ENCODE data around the genes BSCL2, TTC9C, TMEM179B and TMEM223.

- PRO-cap = no peak
- RAMPAGE, long total RNA, 5 experiments = no peak in any of the 5 experiments
- RRBS = no CpG with 5 or more reads among the region's 4 CpGs
Observed at GRCh38 chr11:62456577-62457065, 37.8 kb downstream of the SCGB1A1 start.

DNA sequence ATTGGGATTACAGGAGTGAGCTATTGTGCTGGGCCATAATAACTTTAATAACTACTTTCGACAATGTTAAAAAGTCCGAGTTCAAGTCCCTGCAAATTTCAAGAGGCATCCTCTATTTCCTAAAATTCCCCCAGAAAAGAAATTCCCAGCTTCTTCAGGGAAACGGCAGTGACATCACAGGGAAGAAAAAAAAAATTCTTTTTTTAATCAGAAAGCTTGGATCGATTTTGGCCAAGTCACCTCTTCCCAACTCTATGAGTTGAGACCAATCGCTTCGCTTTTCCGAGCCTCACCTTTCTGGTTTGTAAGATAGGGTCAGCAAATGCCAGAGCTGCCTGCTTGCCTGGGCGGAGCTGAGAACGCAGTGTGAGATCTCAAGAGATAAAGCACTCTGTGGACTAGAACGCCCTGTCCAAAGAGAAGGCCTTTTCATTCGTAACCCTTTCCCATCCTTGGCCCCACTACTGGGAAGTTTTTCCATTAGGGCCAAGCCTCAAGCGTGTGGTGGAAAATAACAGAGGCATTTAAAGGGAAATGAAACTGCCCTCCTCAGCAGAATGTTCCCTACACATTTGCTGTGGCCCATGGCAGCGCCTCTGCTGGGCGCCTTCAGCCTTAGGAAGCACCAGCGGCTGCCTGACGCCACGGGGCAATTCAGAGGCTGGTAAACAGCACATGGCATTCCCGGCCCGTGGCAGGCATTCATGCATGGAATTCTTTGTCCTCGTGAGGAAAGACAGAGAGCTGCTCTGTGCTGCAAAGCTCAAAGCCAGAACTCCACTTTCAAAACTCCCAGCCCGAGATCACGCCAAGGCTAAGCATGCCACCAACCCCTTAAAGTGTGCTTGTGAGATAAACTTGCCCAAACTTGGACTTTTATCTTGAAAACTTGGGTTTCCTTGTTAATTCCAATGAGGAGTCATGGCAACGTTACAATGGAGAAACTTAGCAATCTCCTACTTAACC is 38.2 kb downstream of the AHNAK start:
- PRO-cap = unidirectional peak, minus-strand start at position 366 of the sequence
- RAMPAGE, long total RNA, 5 experiments = start-site peak on the minus strand in 1 of 5 experiments, centred at position 248 of the sequence, 7 reads per replicate
- RRBS = no CpG with 5 or more reads among the region's 23 CpGs

GRCh38 chr11:62536072-62537027 is 10.3 kb downstream of the AHNAK start:
- PRO-cap = bidirectional peak, plus-strand start at chr11:62536574, minus-strand start at chr11:62536367
- RAMPAGE, long total RNA, 5 experiments = no peak in any of the 5 experiments
- RRBS = 27% methylated on average over 5 of the region's 28 CpGs

DNA sequence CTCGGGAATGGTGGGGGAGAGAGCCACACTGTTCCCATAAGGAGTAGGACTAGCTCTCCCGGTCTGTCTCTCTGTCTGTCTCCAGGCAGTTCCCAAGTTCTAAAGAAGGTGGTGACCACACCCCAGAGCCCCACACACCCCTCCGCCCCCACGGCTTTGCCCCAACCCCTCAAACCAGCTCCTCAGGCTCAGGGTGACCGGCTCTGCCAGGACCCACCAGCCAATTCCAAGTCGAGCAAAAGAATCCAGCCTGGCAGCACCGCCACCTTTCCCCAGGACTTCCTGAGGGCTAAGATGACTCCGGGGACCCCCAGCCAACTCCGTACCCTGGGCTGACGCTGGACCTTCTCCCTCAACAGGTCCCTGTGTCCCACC is 2.7 kb downstream of the AHNAK start:
- PRO-cap = unidirectional peak, minus-strand start at position 73 of the sequence
- RAMPAGE, long total RNA, 5 experiments = no peak in any of the 5 experiments
- RRBS = 11% methylated on average over 5 of the region's 10 CpGs

- PRO-cap = no peak
- RAMPAGE, long total RNA, 5 experiments = no peak in any of the 5 experiments
- RRBS = no CpG with 5 or more reads among the region's 3 CpGs
Observed at GRCh38 chr11:62557427-62557832, 10.8 kb upstream of the AHNAK start.

GRCh38 chr11:62567205-62567854 is 6.4 kb downstream of the EEF1G start:
- PRO-cap = no peak
- RAMPAGE, long total RNA, 5 experiments = start-site peak on the minus strand in 1 of 5 experiments, at chr11:62567438-62567493 at its widest, 202 reads per replicate
- RRBS = no CpG with 5 or more reads among the region's 8 CpGs

- PRO-cap = bidirectional peak, plus-strand start at chr11:62591856, minus-strand start at chr11:62591523; bidirectional peak, plus-strand start at chr11:62592159, minus-strand start at chr11:62592167
- RAMPAGE, long total RNA, 5 experiments = no peak in any of the 5 experiments
- RRBS = 2% methylated on average over 6 of the region's 43 CpGs
Observed at GRCh38 chr11:62591731-62592736, 711 bp upstream of the TUT1 start.

DNA sequence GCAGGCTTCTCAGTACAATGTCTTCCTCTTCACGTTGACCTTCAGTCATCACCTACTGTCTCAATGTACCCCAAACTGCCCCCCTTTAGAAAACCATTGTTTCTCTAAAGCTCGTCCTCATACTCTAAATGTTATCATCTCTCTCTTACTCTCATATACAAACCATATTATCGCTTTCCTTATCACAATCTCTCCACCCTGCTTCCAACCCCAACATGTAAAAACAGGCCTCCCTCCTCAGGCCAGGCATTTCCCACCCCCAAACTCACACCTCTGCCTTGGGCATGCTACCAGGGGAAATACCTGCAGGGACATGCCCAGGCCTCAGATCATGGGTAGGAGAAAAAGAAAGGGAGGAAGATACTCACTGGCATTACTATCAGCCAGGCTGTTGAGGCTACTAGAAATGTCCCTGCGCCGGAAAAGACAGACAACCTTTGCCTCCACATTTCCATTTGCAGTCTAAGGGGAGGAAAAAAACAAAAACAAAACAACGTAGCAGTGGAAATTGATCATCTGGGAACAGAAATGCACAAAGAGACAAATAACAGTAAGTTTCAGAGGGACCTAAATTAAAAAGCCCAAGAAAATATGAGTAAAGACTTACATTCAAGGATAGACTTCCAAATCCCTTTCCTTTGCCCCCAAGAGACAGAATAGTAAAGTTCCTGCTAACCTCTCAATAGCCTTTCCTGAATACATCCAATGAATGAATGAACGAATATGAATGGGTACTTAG is 1.7 kb downstream of the MTA2 start:
- PRO-cap = no peak
- RAMPAGE, long total RNA, 5 experiments = start-site peak on the minus strand in 1 of 5 experiments, centred at position 428 of the sequence, 17 reads per replicate
- RRBS = no CpG with 5 or more reads among the region's 7 CpGs

GRCh38 chr11:62607456-62607915 is 5.1 kb downstream of the EML3 start:
- PRO-cap = no peak
- RAMPAGE, long total RNA, 5 experiments = start-site peak on the minus strand in 2 of 5 experiments, at chr11:62607554-62607813 at its widest, 14 reads per replicate
- RRBS = no CpG with 5 or more reads among the region's 8 CpGs

DNA sequence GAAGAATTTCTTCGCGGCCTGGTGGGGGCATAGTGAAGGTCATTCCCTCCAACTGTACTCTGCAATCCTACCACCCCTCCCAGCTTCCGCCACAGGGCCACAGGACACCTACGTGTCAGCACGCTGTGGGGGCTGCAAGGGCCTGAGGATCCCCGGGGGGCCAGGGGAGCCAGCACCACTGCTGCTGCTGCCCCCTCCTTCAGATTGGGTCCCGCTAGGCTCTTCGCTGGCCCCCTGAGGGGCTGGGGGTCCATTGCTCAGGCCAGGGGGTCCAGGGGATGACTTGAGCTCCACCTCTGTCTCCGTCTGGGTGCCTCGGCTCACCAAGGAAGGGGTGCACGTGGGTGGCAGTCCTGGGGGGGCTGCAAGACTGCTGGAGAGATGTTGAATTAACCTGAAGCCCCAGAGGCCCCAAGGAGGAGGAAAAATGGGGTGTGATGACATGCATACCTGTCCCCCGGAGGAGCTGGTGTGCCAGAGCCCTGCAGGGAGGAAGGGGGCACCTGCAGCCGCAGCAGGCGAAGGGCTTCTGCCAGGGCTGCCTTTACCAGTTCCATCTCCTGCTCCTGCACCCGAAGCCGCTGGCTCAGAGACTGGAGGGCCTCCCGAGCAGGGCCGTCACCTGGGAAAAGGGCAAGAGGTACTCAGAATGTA is 1.5 kb downstream of the EML3 start:
- PRO-cap = no peak
- RAMPAGE, long total RNA, 5 experiments = start-site peak on the minus strand in 1 of 5 experiments, centred at position 312 of the sequence, 16 reads per replicate
- RRBS = 40% methylated on average over 1 of the region's 18 CpGs

GRCh38 chr11:62707029-62708036 is at the start of gene BSCL2:
TSS of gene BSCL2 (minus strand) at chr11:62707424.
- PRO-cap = no peak
- RAMPAGE, long total RNA, 5 experiments = start-site peak on the minus strand in 1 of 5 experiments, at chr11:62707233-62707426 at its widest, 18 to 23 reads per replicate
- RRBS = no CpG with 5 or more reads among the region's 19 CpGs

GRCh38 chr11:62713691-62714222 is 6.3 kb downstream of the GNG3 start:
- PRO-cap = no peak
- RAMPAGE, long total RNA, 5 experiments = no peak in any of the 5 experiments
- RRBS = no CpG with 5 or more reads among the region's 5 CpGs

DNA sequence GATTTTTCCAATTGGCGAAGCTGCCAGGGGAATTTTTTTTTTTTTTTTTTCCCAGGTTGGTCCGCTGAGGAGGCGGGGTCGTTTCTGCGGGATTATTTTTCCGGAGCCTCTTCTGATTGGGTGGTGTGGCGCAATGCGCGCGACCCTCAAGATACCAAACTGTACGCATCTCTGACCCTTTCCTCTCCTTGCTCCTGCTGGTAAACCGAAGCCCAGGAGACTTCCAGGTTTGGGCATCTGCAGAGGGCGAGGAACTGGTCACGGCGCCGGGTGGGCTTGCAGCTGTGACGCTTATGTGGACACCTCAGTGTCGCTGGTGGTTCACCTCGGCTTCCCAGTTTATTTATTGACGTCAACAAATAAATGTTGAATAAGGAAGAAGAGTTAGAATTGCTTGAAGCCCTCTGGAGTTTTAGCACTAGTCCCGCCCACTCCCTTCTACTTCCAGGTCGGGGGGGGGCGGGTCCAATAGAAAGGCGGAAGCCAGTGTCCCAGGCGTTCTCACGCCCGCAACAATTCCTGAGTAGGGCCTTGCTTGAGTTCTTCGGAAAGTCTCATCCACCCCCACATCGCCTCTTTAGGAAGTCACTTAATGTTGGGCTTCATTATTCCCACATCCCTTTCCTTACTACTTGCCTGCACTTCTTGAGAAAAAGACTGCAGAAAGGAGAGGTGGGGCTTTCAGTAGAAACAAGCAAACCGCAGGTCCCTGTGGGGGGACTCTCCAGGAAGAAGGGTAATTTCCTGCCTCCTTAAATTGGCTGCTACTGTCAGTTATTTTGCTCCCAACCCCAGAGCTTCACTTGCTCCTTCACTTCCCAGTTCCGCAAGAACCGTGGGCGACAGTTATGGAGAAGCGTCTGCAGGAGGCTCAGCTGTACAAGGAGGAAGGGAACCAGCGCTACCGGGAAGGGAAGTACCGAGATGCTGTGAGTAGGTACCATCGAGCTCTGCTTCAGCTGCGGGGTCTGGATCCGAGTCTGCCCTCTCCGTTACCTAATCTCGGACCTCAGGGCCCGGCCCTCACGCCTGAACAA is at the start of gene TTC9C:
TSS of gene TTC9C (plus strand) at position 486 of the 1,037 bp plus-strand sequence.
- PRO-cap = bidirectional peak, plus-strand start at position 174 of the sequence, minus-strand start outside the sequence; bidirectional peak, plus-strand start at position 471 of the sequence, minus-strand start at position 420 of the sequence; unidirectional peak, minus-strand start at position 952 of the sequence
- RAMPAGE, long total RNA, 5 experiments = start-site peak on the plus strand in 5 of 5 experiments, centred at positions 494 to 825 of the sequence, 14 to 230 reads per replicate
- RRBS = under 1% methylated on average over 10 of the region's 44 CpGs

DNA sequence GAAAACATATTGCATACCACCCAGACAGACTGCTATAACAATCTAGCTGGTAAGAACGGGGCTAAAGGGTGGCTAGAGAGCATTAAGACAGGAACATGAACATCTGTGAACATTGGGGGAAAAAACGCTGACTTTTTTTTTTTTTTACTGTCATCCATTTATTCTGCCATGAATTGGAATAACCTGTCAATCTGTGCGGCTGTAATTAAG is 657 bp downstream of the TTC9C start:
- PRO-cap = no peak
- RAMPAGE, long total RNA, 5 experiments = no peak in any of the 5 experiments
- RRBS = no CpG with 5 or more reads among the region's 3 CpGs

- PRO-cap = no peak
- RAMPAGE, long total RNA, 5 experiments = no peak in any of the 5 experiments
- RRBS = no CpG with 5 or more reads among the region's 4 CpGs
Observed at GRCh38 chr11:62757928-62758321, 3.5 kb upstream of the POLR2G start.

DNA sequence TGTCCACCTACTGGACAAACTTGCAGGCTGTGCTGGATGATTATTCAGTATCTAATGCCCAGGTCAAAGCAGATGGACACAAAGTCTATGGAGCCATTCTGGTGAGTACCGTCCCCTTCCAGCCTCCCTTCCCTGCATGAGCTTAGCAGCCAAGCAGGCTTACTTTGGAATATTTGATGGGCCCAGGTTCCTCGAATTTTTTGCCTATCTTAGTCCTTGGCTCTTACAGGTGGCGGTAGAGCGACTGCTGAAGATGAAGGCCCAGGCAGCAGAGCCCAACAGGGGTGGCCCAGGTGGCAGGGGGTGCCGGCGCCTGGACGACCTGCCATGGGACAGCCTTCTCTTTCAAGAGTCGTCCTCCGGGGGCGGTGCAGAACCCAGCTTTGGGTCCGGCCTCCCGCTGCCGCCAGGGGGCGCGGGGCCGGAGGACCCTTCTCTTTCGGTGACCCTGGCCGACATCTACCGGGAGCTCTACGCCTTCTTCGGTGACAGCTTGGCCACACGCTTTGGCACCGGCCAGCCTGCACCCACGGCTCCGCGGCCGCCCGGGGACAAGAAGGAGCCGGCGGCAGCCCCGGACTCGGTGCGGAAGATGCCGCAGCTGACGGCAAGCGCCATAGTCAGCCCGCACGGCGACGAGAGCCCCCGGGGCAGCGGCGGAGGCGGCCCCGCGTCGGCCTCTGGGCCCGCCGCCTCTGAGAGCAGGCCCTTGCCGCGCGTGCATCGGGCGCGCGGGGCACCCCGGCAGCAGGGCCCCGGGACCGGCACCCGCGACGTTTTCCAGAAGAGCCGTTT is 717 bp upstream of the TMEM179B start:
- PRO-cap = bidirectional peak, plus-strand start at position 452 of the sequence, minus-strand start at position 129 of the sequence
- RAMPAGE, long total RNA, 5 experiments = no peak in any of the 5 experiments
- RRBS = 1% methylated on average over 42 of the region's 63 CpGs

GRCh38 chr11:62787083-62787978 is at the start of gene TMEM179B:
TSS of gene TMEM179B (plus strand) at chr11:62787402.
- PRO-cap = bidirectional peak, plus-strand start at chr11:62787404, minus-strand start at chr11:62787282; bidirectional peak, plus-strand start at chr11:62787657, minus-strand start at chr11:62787673
- RAMPAGE, long total RNA, 5 experiments = start-site peak on the plus strand in 4 of 5 experiments, at chr11:62787388-62787442 at its widest, 75 to 952 reads per replicate
- RRBS = 1% methylated on average over 34 of the region's 83 CpGs

DNA sequence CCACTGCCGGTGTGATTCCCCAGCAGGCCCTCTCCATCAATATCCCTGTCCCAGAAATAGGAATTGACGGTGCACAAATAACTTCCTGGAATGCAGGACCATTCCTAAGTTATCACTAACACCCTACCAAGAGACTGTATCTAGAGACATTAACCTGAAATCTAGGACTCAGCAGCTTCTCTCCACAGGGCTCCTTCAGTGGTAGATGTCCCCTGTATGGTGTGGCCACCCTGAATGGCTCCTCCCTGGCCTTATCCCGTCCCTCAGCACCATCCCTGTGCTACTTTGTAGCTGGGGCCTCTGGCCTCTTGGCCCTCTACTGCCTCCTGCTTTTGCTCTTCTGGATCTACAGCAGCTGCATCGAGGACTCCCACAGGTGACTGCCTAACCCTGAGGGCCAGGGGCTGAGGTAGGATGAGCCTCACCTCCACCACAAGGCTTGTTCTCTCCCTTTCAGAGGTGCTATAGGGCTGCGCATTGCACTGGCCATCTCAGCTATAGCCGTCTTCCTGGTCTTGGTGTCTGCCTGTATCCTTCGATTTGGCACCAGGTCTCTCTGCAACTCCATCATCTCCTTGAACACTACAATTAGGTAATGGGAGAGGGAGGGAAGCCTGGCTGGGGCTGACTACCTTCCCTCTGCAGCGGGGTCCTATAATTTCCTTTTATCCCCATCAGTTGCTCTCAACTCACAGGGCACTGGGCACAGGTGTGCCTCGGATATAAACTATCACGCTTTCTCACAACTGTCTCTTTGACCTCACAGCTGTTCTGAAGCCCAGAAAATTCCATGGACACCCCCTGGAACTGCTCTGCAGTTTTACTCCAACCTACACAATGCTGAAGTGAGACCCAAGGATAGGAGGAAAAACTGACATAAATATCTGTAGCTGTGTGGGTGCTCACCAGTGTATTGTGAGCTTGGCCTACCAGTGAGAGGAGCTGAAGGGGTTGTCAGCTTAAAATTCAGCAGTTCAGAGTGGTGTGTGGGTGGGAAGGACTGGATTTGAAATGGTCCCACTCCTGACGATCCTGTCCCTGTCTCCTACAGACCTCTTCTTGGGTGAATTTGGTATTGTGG is 2.0 kb downstream of the TMEM179B start:
- PRO-cap = no peak
- RAMPAGE, long total RNA, 5 experiments = start-site peak on the plus strand in 1 of 5 experiments, centred at position 819 of the sequence, 23 reads per replicate
- RRBS = no CpG with 5 or more reads among the region's 11 CpGs

DNA sequence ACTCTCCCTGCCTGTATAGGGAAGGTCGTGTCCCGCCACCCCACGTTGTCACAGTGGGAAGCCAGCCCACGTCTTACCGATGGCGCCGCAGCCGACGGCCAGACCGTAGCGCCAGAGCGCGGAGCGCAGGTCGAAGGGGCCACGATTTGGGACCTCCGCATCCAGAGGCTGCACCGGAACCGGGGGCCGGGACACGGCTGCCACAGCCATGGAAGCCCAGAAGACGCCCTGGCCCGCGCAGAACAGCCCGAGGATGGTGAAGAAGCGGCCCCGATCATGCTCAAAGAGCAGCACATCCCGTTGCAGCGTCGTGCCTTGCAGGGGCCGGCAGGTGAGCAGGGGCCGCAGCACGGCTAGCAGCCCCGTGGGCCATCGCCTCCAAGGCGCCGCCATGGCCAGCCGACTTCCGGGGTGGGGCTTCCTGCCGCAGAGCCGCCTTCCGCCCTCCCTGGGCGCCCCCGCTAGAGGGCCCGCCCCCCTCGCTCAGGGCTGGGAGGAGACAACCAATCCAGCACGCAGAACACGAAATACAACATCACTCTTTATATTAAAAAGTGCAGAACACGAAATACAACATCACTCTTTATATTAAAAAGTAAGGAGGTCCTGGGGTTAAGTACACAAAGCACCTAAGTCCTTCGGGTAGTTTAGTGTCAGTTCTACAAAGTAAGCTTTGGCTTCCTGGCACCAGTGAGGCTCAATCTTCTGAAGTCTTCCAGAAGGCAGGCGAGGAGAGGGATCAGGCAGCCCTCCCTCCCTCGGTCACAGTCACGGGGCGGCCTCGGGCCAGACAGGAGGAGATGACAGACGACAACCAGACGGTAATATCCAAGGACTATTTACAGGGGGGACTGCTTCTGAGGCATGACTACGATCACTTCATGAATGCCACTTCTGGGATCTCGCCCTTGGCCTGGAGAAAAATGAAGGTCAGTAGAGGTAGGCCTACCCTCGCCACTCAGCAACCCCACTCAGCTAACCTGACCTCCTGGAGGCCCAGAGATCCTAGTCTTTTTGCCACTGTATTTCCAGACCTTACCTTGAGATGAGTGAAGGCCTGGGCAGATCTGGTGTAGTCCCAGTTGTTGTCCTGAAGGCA is at the start of gene TMEM223:
TSS of gene TMEM223 (minus strand) at position 405 of the 1,099 bp plus-strand sequence.
- PRO-cap = unidirectional peak, plus-strand start at position 248 of the sequence; bidirectional peak, plus-strand start at position 401 of the sequence, minus-strand start at position 405 of the sequence
- RAMPAGE, long total RNA, 5 experiments = start-site peak on the minus strand in 4 of 5 experiments, centred at positions 354 to 824 of the sequence, 23 to 183 reads per replicate
- RRBS = 1% methylated on average over 8 of the region's 60 CpGs

DNA sequence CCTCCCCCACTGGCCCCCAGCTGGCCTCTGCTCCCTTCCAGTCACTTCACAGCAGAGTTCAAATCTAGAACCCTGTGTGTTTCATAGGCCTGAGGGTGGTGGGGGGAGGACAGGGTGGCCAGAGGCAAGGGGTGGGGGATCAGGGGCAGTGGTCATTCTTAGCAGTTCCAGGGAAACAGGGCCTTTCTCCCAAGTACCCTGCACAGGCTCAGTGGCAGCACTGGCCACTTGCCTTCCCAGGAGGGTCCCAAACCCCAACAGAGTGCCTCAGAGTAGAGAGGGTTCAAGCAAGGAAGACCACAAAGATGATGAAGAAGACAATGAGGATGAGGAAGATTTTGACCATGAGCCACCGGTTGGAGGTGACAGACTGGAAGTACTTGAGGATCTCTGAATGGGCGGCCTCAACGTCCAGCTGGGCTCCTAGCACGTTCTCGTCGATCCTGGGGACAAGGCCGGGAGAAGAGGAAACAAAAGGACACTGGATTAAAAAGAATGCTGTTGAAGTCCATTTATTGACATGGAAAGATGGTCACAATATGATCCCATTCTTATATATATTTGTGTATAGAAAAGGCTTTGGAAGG is 2.0 kb upstream of the NXF1 start:
- PRO-cap = no peak
- RAMPAGE, long total RNA, 5 experiments = start-site peak on the minus strand in 2 of 5 experiments, centred at positions 242 to 301 of the sequence, 6 to 10 reads per replicate
- RRBS = 83% methylated on average over 5 of the region's 7 CpGs

Measured in stomach (tissue), 7 donors.